Aorta (tissue), 1 donor: ENCODE results near the gene WNK4.

DNA sequence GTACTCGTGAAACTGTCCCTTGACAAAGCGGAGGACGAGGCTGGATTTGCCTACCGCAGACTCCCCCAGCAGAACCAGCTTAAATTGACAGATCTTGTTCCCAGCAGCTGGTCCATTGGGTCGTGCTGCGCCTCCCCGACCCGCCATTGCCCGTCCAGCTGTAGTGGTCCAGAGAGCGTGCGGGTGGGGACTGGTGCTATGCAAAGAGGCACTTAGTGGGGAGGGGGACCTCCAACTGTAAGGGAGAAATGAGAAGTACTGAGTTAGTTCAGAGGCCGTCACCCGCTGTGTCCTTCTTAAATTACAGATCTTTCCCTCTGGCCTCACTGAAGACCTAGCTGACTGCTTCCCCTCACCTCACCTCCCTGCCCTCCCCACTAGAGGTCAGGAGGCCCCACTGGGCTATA lies 7.8 kb downstream of the HSPB9 start:
- PRO-cap = no peak

- PRO-cap = no peak
These were observed 9.1 kb downstream of the KCNH4 start for GRCh38 chr17:42171914-42172138.

DNA sequence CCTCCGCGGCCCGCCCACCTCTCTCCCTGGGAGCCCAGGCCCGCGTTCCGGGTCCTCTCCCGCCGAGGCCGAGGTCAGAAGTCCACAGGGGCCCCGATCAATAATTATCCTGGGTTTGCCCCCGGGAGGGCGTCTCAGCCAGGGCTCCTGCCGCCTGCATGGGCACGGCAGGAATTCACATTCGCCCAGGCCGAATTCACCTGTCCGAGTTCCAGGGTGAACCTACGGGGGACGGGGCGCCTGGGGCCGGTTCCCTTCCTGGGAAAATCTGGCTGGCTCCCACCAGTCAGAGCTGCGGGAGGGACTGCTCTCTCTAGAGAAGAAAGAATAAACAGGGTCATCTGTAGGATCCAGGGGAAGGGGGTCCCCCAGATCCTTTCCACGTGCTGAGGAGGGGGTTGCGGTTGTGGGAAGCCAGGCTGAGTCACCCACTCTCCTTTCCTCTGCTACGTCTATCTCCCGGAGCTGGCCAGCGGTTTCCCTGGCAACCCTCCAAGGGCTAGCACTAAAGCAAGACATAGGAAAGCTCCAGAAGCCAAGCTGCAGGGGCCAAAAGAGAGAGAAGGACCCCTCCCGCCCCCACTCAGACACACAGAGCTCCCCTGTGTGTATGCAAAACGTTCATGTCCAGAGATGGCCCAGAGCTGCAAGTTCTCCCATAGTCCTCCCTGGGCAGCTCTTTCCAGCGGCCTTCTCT lies 727 bp upstream of the STAT5B start:
- PRO-cap = no peak

GRCh38 chr17:42277467-42277757 lies 1.2 kb upstream of the STAT5B start:
- PRO-cap = no peak

GRCh38 chr17:42286210-42286821 lies 2.0 kb upstream of the STAT5A start:
- PRO-cap = no peak

GRCh38 chr17:42309202-42309864 lies 21.0 kb downstream of the STAT5A start:
- PRO-cap = no peak

GRCh38 chr17:42309865-42310471 lies 21.7 kb downstream of the STAT5A start:
- PRO-cap = no peak

DNA sequence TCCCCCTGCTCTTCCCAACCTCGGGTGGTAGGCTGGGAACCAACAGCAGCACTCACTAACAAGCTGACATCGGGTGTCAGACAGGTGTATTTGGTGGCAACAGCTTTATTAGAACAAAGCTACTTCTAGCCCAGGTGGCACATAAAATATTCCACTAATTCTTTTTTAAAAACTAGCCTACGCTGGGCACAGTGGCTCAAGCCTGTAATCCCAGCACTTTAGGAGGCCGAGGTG lies 35.5 kb downstream of the STAT5A start:
- PRO-cap = no peak

- PRO-cap = no peak
These were observed 6.7 kb upstream of the HSD17B1 start for GRCh38 chr17:42546110-42546381.

DNA sequence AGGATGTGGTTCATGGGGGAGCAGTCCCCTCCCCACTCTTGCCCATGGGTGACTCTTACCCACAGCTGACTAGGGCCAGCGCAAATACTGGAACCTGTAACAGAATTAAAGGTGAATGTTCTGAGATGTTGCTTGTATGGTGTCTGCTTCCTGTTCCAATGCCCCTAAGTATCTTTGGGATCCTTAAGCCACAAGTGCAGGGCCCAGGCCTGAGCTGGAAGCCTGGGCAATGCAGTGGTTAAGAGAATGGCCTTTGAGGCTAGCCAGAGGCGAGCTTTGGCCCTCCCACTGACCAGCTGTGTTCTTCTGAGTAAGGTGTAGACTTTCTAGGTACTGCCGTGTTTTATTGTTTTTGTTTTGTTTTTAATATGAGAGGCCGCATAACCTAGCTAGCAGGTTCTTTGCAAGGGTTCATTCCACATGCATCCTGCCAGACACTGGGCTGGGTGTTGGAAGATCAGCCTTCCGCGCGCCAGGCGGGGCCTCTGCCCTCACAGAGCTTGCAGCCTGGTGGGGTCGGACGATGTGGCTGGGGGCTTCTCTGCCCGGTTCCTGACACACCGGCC lies 665 bp upstream of the MLX start:
- PRO-cap = no peak

GRCh38 chr17:42573769-42574294 lies 3.7 kb downstream of the PSMC3IP start:
- PRO-cap = no peak

DNA sequence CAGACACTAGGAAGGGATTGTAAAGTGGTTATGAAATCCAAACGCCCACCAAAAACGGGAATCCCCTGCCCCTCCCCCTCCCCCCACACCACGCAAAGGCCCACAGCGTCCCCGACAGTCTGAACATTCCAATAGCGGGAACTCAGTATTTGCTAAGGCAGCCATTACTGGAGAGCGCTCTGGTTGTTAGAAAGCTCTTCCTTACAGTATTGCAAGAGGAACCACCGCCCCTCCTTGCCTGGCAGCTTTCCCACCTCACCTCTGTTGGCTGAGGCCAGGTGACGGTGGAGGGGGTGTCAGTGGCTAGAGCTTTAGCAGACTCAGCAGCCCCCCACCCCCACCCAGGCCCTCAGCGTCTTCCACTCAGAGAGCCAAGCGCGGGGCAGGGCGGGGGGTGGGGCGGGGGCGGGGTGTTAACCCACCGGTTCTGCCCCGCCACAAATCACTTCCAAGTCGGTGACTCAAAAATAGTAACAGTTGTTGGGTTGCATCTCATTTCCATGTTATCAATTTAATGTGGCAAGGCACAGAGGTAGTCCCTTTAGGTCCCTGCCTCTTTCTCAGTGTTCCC lies 2.2 kb upstream of the PLEKHH3 start:
- PRO-cap = no peak

- PRO-cap = no peak
These were observed 3.4 kb upstream of the EZH1 start for GRCh38 chr17:42748133-42748662.

DNA sequence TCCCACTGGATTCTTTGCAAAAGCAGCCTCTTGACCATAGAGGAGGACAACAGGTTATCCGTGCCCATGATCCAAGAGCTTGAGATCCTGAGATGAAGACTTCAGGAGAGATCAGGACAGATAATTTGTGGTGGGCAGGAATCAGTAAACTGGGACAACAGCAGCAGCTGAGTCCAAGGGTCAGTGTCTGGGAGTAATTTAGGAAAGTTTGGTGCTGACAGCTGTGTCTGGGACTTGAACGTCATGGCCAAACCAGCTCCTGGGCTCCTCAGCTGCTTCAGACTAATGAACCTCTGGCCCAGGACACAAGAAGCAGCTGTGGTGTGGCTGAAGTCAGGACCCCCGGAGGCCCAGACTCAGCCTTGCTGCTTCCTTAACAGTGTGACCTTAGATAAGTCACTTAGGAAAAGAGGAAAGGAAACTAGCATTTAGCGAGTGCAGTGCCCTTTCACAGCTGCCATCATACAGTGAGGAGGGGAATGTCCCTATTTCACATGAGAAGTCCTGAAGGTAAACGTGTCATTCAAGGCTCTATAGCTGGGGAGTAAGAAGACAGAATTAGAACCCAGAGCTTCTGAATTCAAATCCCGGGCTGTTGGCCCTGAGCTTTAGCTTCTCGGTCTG lies 1.1 kb upstream of the RAMP2 start:
- PRO-cap = no peak

DNA sequence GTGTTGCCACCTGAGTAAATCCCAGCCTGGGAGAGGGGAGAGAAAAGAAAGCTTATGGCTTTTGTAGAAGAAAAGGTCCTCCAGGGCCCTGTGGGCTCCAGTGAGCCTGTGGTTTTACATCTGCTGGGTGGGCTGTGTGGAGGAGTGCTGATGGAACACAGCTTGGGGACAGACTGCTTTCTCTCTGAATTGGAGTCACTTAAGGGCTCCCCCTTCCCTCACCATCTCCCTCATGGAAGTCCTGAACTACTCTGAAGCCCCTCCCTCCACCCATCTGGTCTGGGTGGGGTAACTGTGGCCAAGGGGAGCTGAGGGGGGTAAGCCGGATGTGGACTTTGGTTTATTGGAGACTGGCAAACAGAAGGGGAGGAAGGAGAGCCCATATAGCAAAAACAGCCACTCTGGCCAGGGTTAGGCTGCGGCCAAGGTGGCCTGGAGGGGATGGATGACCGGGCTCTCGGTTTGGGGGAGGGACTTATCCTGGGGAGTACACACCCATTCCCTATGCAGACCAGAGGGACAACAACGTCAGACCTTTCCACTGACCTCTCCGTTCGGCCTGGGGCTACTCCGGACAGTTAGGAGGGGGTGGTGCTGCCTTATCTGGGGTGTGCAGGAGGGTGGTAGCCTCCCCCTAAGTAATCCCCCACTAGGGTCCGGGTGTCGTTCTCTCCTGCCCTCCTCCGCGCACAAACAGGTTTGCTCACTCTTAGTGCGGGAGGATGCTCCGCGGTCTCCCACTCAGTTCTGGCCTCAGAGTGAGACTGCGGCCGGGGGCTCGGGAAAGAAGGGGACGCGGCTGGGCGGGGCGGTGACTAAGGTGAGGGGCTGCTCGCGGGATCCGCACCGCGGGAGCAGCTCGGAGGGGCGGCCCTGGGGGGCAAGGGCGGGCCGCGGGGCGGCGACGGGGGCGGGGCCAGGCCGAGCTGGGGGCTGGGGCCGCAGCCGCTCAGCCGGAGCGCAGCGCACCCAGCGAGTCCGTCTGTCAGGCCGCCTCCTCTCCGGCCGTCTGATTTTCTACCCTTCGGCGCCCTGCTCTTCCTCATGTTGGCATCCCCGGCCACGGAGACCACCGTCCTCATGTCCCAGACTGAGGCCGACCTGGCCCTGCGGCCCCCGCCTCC lies at the start of gene WNK4:
WNK4 (plus strand) TSS at position 956 of the 1,124 bp plus-strand sequence.
- PRO-cap = no peak

DNA sequence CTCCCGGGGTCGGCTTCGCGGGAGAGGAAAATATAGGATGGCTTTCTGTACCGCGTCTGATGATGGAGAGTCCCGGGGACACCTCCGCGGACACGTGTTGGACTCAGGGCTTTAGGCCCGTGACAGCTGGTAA lies 480 bp downstream of the PSME3 start:
- PRO-cap = no peak

DNA sequence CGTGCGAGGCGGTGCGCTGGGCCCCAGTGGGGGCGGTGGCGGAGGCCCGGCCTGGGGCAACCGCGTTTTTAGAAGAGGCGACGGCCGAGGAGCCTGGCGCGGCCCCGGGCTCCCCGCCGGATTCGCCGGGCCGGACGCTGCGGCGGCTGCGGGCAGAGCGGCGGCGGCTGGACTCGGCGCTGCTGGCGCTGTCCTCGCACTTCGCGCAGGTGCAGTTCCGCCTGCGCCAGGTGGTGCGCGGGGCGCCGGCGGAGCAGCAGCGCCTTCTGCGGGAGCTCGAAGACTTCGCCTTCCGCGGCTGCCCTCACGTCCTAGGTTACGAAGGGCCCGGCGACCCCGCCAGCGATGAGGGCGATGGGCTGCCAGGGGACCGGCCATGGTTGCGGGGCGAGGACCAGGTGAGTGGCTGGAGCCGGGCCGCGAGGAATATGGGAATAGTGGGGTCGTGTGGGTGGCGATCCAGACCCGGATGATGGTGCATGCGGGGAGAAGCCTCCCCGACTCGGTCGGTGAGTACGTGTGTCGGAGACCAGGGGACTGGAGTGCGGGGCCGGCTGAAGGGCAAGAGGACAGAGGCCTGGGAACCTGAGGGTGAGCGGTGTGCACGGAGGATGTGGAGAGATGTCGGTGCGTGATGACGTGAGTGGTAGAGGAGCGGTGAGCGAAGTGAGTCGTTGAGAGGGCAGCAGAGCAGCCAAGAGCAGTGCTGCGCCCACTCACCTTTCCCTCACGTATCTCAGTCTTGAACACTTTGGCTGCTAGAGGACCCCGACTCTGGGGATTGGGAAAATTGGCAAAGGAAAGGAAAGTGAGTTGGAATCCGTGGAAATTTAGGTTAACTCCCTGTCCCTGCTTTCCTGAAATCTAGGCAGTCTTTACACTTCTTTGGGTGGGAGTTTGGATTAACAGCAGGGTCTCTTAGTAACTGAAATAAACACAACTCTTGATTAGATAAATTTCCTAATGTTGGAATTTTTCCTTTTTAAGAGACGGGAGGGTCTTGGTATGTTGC lies 618 bp downstream of the RUNDC1 start:
- PRO-cap = no peak

GRCh38 chr17:43084500-43085083 lies 40.6 kb downstream of the BRCA1 start:
- PRO-cap = no peak

DNA sequence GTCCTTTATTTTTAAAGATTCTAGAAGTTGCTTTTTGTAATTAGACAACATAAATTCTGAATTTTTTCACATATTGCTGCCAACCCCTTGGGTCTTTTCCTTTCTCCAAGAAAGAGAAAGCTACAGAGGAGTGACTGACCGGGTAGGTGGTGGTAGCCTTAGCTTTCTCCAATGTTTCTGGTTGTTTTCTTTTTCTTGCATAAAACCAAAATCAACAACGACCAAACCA lies 993 bp downstream of the BRCA1 start:
- PRO-cap = no peak

DNA sequence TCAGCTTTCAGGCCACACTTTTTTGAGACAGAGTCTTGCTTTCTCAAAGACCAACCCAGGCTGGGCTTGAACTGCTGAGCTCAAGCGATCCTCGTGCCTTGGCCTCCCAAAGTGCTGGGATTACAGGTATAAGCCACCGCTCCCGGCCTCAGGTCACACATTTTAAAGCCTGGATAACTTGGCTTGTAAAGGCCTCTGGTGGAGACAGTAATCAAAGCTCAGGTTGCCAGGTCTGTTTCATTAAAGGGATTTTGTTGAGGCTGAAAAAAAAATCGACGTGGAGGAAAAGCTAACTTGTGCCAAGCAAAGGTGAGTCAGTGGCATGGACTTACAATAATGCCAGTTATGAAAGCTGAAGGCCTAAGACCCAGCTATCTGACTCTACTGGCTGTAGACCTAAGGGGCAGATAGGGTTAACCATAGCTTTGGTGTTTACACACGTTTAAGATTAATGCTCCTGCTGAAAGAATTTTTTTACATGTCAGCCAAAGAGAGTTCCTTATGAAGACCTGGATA lies 839 bp downstream of the NBR1 start:
- PRO-cap = no peak